Anterior vena cava (tissue), 1 donor: Measurements from ENCODE around the genes DENND2B, TMEM41B, AMPD3 and RNF141.

GRCh38 chr11:8749022-8749556, 61.4 kb downstream of the DENND2B start:
- PRO-cap: no peak

DNA sequence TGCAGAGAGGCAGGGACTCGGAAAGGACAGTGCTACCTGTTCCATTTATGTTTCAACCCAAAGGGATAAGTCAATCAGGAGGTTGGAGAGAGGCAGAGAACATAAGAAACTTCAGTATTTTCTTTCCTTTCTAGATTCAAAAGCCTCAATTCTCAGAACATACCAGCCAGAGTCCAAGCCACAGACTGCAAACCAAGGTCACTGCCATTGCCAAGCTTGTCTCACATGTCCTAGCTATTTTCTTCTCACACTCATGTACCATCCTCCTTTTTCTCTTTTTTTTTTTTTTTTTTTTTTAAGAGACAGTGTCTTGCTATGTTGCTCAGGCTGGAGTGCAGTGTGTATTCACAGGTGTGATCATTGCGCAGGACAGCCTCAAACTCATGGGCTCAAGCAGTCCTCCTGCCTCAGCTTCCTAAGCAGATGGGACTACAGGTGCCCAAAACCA, 11.2 kb downstream of the DENND2B start:
- PRO-cap: no peak

- PRO-cap: no peak
Observed at GRCh38 chr11:8805445-8805895, 5.0 kb downstream of the DENND2B start.

- PRO-cap: no peak
Observed at GRCh38 chr11:8810224-8810563, 280 bp downstream of the DENND2B start.

DNA sequence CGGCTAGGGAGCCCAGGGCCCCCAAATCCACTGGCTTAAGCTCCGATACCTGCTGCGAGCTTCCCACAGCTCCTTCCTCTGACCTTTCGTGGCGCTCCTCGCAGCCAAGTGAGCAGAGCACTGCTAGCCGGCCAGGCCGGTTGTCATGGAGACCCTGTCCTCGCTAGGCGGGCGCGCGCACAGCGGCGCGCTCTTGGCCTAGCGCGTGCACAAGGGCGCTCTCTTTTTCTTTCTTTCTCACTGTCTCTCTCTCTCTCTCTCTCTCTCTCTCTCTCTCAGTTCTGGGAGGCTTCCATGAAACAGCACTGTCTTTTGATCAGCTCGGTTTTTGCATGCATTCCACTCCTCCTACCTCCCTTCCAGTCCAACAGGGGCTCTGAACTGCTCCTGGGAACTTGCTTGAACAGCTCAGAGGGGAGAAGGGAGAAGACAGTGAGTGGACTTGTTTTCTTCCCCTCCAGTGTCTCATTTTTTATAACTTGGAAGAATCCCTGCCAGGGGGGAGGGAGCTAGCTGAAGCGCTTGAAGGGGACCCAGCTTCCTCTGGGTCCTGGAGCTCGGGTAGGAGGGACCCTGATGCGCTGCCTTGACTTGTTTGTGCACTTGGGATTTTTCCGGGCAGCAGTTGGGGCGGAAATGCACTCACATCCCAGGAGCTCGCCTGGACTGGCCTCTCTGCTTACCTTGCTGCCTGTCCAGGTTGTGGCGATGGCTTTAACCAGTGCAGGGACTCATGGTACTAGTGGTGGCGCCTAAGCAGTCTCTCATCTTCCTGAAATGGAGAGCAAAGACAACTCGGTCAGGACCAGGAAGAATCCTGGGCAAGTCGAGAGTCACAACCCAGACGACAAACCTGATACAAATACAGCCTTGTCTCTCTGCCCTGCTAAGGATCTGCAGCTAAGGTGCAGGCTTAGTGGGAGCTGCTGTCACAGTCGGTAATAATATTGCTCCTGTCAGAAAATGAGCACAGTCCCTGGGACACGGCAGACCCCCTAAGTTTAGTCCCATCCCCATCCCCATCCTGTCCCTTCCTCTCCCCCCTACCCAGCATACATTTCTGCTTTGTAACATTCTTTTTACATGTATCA, at the start of gene DENND2B:
Gene DENND2B, minus strand, starts transcription at position 111 of the 1,091 bp plus-strand sequence.
- PRO-cap: bidirectional peak, plus-strand start at position 411 of the sequence, minus-strand start at position 110 of the sequence

- PRO-cap: no peak
Observed at GRCh38 chr11:9137685-9138178, 46.3 kb upstream of the SCUBE2 start.

DNA sequence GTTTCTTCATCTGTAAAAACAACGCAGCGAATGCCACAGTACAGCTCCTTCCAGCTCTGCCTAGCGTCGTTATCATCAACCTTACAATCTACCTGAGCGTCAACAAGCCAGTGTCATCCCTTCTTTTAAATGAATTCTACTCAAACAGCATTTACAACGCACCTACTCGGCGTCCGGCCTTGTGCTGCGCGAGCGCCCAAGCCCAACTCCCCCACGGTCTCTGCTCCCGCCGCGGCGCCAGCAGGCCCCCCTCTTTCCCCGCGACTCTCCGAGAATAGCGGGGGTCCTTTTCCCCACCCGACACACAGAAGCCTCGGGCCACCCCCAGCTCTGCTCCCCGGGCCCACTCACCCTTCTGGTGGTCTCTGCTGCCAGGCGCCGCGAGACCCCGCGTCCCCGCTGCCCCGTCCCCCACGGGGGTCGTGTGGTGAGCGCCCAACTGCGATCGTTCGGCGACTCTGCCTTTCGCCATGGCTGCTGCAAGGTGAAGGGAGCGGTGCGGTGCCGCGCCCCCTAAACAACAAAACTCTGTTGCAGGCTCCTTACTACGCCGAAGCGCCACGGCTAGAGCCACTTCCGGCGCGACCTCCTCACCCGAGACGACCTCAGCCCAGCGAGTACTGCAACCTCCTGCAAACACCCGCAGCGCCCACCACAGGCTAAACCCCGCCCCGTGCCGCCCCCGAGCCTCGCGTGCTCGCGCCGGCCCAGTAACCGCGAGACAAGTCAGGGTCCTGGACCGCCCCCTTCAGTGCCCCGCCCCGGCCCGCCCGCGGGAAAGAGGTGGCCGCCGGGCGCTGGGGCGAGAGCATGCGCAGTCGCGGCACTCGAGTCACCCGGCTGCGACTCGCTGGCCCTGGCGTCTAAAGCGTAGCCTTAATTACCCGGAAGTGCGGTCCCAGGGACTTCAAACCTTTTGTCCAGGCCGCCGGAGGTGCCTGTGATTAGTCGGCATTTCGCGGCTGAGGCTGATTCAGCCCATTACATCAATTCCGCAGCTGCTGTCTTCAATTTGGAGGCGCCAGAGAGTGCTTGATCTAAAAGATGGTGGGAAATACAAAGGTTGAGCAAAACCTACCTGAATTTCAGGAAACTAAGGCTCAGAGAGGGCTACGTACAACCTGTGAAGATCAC, at the start of gene TMEM41B:
Gene TMEM41B, minus strand, starts transcription at position 624 of the 1,134 bp plus-strand sequence.
- PRO-cap: bidirectional peak, plus-strand start at position 817 of the sequence, minus-strand start at position 661 of the sequence

DNA sequence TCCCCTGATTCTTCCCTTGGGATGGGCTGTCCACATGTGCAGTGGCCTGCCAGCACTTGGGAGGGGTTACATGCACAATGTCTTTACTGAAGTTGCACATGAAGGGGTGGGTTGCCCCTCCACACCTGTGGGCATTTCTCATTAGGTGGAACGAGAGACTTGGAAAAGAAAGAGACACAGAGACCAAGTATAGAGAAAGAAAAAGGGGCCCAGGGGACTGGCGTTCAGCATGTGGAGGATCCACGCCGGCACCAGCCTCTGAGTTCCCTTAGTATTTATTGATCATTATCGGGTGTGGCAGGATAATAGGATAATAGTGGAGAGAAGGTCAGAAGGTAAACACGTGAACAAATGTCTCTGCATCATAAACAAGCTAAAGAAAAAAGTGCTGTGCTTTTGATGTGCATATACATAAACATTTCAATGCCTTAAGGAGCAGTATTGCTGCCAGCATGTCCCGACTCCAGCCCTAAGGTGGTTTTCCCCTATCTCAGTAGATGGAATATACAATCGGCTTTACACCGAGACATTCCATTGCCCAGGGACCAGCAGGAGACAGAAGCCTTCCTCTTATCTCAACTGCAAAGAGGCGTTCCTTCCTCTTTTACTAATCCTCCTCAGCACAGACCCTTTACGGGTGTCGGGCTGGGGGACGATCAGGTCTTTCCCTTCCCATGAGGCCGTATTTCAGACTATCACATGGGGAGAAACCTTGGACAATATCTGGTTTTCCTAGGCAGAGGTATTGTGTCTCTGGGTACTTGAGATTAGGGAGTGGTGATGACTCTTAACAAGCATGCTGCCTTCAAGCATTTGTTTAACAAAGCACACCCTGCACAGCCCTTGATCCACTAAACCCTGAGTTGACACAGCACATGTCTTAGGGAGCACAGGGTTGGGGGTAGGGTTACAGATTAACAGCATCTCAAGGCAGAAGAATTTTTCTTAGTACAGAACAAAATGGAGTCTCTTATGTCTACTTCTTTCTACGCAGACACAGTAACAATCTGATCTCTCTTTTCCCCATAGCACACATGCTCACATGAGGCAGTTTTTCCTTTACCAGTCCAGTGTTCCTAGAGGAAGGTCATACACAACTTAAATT, 4.6 kb upstream of the TMEM41B start:
- PRO-cap: no peak

GRCh38 chr11:9586365-9587008, 13.0 kb downstream of the WEE1 start:
- PRO-cap: no peak

DNA sequence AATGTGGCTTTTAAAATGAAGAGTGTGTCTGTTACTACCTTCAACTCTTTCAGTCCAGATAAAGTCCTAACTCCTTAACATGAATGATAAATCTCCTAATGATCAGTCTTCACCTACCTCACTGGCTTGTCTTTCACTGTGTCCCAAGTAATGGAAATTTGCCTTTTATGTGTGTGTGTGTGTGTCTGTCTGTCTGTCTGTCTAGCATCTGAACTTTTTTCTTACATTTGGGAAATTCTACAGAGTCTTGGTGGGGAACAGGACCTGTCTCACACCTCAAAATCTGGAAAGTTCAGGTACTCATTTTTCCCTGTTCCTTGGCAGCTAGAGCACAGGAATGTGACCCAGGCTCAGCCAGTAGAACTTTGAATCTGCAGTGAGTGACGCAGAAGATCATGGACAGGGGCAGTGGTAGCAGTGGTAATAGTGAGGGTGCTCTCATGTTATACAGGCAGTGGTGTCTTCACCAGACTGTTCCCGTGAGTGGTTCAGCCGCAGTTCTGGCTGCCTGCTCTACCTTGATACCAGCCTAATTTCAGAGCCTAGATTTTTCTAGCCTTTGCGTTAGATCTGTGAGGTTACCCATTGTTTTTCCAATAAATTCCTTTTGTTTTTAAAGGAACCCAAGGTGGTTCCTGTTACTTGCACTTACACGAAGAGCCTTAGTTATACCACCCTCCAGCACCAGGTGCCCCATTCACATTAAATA, 47.5 kb downstream of the SWAP70 start:
- PRO-cap: no peak

DNA sequence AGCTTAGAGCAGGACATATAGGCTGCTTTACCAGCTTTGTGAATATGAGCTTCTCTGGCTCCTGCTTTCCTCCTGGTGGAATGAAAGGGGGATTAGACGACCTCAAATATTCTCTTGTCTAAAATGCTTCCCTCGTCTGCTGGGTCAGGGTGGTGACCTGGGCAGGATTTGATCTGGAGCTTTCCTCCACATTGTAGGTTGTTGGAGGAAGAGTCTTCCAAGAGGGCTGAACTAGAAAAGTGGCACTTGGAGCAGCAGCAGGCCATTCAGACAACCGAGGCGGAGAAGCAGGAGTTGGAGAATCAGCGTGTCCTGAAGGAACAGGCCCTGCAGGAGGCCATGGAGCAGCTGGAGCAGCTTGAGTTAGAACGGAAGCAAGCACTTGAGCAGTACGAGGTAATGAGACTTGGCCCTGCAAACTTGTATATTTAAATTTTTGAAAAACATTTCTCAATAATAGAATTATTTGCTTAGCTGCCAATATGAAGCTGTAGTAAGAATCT, 83.8 kb downstream of the SWAP70 start:
- PRO-cap: no peak

- PRO-cap: bidirectional peak, plus-strand start at chr11:9758286, minus-strand start at chr11:9758163; bidirectional peak, plus-strand start at chr11:9758891, minus-strand start at chr11:9758876; unidirectional peak, minus-strand start at chr11:9759103; unidirectional peak, minus-strand start at chr11:9759285
Observed at GRCh38 chr11:9758249-9759350, 94.7 kb downstream of the SWAP70 start.

GRCh38 chr11:9858896-9859343, 195.0 kb downstream of the SWAP70 start:
- PRO-cap: no peak

DNA sequence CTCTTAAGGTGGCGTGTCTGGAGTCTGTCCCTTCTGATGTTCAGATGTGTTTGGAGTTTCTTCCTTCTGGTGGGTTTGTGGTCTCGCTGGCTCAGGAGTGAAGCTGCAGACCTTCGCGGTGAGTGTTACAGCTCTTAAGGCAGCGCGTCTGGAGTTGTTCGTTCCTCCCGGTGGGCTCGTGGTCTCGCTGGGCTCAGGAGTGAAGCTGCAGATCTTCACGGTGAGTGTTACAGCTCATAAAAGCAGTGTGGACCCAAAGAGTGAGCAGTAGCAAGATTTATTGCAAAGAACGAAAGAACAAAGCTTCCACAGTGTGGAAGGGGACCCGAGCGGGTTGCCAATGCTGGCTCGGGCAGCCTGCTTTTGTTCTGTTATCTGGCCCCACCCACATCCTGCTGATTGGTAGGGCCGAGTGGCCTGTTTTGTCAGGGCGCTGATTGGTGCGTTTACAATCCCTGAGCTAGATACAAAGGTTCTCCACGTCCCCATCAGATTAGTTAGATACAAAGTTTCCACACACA, 161.6 kb downstream of the SBF2 start:
- PRO-cap: no peak

DNA sequence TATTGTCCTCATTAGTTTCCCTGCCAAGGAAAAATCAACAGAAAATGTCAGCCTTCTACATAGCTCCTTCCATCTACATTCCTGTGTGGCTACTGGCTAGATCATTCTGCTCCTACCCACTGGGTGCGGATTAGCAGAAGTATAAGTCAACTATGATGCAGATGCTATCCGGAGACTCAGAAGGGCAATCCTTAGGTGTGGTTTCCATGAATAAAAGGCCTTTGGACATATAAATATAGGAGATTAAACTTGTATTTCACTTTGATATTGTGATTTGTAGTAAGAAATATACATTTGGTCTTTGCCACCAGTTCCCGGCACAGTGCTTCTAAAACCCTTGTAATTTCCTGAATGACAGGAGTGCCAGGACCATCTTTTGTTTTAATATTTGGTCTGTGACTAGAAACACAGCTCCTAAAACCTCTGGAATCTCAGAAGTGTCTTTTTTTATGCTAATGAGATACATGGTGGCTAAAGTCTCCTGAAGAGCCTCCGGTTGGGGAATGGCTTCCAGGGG, 154.2 kb downstream of the SBF2 start:
- PRO-cap: no peak

GRCh38 chr11:10295146-10296005, 1.4 kb upstream of the SBF2 start:
- PRO-cap: no peak

GRCh38 chr11:10385600-10386171, 69.4 kb upstream of the AMPD3 start:
- PRO-cap: no peak

GRCh38 chr11:10454827-10455798, at the start of gene AMPD3:
TSS of gene AMPD3 (plus strand) at chr11:10455264.
- PRO-cap: no peak

DNA sequence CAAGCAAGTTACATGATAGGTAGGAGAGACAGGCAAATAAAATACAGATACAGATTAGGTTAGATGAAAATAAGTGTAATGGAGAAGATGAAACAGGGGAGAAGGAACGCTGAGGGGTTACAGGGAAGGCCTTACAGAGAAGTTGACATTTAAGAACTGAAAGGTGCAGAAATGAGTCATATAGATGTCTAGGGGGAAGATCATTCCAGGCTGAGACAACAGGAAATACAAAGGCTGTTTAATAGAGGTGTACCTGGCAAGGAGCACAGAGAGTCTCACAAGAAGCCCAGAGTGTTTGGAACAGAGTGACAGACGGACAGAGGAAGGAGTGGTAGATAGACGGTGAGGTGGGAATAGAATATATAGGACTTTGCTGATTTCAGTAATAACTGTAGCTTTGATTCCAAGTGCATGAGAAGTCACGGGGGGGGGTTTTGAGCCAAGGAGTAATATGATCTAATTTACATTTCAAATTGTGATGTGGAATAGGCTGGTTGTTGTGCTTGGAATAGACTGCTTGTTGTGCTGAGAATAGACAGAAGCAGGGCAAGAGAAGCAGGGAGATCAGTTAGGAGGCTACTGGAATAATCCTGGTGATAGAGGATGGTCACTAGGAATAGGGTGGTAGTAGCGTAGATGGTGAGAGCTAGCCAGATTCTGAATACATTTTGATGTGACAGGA, 13.6 kb downstream of the RNF141 start:
- PRO-cap: no peak

DNA sequence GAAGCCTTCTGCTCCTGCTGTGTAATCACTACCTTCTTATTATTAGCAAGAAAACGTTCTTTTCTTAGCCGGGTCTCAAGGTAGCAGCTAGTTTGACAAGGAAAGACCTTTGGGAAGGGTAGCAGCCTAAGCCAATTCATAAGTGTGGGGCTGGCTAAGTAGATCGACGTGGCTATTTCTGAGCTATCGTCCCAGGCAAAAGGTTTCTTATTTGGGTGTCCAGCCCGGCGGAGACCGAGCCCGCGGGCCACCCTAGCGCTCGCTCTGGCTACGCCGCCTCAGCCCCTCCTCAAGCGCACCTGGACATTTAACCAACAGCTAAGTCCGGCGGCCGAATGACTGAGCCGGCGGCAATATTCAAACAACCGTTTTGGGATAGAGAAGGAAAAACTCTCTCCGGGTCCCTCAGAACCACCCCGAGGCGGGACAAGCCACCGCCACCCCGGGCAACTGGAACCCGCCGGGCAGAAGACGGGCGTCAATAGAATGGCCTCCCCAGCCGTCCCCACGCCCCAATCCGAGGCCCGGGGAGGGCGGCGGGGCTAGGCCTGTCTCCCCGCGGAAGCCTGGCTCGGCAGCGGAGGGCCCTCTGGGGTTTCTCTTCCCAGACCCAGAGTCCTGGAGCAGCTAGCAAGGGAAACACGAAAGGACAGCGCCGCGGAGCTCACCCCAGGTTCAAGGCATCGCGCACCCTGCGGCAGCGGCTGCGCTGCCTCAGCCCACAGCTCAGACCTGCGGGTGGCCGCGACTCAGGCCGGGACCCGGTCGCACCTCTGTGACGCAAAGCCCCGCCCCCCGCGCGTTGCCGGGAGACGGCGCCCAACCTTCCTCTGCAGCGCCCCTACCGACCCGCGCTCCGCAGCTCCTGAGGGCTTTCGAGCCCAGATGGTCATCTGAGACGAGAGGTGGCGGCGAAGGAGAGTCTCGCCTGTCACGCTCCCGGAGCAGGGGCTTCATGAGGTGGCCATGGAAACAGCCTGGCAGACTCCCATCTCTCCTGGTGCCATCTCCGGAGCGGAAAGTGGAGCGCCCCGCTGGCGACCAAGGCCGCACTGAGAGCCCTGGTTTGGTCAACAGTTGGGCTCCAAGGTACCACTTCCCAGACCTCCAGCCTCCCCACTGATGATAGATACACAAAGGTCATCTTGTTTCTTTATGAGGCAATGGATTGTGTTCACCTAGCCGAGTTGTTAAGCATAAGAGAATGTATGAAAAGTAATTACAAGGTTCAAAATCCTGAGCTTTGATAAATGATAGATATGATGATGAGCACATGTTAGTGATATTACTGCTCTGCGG, at the start of gene RNF141:
Gene RNF141, minus strand, starts transcription at position 734 of the 1,299 bp plus-strand sequence.
- PRO-cap: unidirectional peak, minus-strand start at position 266 of the sequence; unidirectional peak, minus-strand start at position 280 of the sequence; unidirectional peak, minus-strand start at position 519 of the sequence; bidirectional peak, plus-strand start at position 896 of the sequence, minus-strand start at position 734 of the sequence